Metastatic Breast Carcinoma in the Brain (tissue), 10 donors: ENCODE measurements around a stretch of chr3.

DNA sequence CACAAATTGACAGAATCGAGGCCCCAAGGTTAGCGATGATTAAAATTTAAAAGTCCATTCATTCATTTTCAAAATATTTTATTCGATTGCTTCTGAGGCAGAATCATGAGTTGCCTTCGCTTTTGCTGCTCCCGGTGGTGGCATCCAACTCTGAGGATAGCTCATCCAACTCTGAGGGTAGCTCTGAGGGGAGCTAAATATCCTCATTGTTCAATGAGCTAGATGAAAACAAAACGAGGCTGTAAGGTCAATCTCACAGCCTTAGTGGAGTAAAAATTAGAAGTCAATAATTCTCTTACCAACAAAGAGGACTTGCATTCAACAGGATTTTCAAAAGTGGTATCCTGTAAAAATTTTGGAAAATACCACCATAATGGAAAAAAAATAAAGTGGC lies 869 bp upstream of the CHL1 start:
- PRO-cap, 10 experiments = no peak in any of the 10 experiments

GRCh38 chr3:217310-217855 lies 20.8 kb downstream of the CHL1 start:
- PRO-cap, 10 experiments = no peak in any of the 10 experiments

DNA sequence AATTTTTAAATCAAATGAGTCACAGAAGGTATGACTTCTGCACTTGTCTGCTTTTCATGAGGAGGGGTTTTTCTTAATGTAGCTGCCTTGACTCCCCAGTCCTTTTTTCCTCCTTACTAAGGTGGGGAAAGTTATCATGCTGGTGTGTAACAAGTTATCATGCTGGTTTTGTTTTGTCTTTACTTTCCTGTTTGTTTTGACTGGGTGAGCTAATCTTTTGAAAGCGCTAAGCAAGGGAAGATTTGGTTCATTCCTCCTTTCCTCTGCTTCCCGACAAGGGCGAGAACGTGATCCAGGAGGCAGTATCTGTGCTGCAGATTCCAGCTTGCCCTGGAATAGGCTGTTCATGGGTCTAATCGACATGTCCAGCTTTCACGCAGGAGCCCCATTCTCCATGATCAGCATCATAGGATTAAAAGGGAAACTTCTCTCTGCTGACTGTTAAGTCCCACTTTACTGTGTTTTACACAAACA lies 152.0 kb downstream of the CHL1 start:
- PRO-cap, 10 experiments = no peak in any of the 10 experiments

GRCh38 chr3:376305-376603 lies 179.7 kb downstream of the CHL1 start:
- PRO-cap, 10 experiments = peak in 9 of 10 experiments; most common plus-strand start chr3:376515 (in 9)

DNA sequence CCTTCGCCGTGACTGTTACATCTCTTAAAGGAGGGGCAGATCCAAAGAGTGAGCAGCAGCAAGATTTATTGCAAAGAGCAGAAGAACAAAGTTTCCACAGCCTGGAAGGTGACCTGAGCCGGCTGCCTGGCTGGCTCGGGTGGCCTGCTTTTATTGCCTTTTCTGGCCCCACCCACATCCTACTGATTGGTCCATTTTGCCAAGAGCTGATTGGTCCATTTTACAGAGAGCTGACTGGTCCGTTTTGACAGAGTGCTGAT lies 338.9 kb downstream of the CHL1 start:
- PRO-cap, 10 experiments = no peak in any of the 10 experiments

- PRO-cap, 10 experiments = no peak in any of the 10 experiments
Measured at GRCh38 chr3:536817-537219, 340.3 kb downstream of the CHL1 start.

DNA sequence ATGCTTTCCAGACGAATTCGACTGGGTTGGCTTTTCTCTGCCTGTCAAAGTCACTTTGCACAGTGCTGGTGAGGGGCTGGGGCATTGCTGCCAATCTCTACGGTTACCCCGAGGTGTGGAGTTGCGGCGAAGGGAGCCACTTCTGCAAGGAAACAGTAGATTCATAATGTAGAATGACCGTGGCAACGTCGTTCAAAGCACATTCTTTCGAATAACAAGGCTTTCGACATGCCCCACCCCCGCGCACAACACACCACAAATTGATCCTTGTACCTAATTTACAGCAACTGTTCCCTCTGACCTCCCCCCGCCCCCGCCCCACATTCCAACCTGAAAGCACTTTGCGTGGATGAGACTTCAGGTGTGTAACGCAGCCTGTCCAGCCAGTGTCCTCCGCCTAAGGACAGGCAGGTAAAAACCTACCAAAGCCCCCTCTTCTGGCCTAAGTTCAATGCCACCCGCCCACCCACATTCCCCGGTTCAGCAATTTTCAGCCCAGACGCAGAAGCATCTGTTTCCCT lies 789 bp upstream of the CNTN4 start:
- PRO-cap, 10 experiments = no peak in any of the 10 experiments

- PRO-cap, 10 experiments = no peak in any of the 10 experiments
Measured at GRCh38 chr3:2287210-2287865, 188.7 kb downstream of the CNTN4 start.

GRCh38 chr3:3799547-3800632 lies 659 bp downstream of the LRRN1 start:
- PRO-cap, 10 experiments = peak in 6 of 10 experiments; most common plus-strand start chr3:3799769 (in 6); most common minus-strand start chr3:3799732 (in 4)

DNA sequence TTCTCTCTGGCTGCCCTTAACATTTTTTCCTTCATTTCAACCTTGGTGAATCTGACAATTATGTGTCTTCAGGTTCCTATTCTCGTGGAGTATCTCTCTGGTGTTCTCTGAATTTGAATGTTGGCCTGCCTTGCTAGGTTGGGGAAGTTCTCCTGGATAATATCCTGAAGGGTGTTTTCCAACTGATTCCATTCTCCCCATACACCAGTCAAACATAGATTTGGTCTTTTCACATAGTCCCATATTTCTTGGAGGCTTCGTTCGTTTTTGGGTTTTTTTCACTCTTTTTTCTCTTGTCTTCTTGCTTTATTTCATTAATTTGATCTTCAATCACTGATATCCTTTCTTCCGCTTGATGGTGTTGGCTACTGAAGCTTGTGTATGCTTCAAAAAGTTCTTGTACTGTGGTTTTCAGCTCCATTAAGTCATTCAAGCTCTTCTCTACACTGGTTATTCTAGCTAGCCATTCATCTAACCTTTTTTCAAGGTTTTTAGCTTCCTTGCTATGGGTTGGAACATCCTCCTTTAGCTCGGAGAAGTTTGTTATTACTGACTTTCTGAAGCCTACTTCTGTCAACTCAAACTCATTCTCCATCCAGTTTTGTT lies 58.4 kb upstream of the SETMAR start:
- PRO-cap, 10 experiments = no peak in any of the 10 experiments

DNA sequence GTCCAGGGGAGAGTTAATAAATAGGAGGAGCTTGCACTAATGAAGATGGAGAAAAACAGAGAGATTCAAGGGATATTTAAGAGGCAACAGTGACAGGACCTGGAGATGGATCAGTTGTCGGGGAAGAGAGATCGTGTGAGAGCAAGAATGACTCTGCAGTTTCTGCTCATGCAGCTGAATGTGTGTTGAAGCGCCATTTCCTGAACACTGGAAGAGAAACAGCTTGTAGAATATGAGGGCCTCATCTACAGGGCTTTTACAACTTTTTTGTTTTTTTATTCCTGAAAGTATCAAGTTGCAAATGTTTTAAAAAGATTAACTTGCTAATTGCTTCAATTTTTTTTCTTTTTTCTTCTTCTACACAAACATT lies 37.4 kb downstream of the SETMAR start:
- PRO-cap, 10 experiments = no peak in any of the 10 experiments

DNA sequence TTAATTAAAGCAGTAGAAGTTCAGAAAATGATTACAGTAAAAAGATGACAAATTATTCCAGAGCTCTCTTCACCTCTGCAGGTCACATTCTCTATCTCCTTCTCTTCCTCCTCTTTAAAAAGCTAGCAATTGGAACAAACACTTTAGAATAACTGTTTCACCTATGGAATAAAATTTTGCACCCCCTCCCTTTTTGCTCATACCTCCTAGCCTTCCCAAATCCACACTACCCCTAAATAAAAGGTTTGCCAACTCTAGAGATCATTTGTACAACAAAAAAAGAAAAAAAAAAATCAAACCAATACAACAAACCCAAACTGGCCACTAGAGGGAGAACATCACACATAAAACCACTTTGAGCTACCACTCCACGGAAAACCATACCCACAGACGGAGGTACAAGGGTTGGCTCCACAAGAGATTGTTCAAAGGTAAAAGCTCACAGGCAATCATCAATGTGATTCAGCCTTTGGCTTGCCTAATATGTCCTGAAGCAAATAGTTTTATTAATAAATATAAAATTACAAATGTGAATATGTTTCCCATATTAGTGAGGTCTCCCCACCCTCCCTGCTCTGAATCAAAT lies 47.6 kb downstream of the SETMAR start:
- PRO-cap, 10 experiments = peak in 1 of 10 experiments; most common plus-strand start position 366 of the sequence (in 1)

DNA sequence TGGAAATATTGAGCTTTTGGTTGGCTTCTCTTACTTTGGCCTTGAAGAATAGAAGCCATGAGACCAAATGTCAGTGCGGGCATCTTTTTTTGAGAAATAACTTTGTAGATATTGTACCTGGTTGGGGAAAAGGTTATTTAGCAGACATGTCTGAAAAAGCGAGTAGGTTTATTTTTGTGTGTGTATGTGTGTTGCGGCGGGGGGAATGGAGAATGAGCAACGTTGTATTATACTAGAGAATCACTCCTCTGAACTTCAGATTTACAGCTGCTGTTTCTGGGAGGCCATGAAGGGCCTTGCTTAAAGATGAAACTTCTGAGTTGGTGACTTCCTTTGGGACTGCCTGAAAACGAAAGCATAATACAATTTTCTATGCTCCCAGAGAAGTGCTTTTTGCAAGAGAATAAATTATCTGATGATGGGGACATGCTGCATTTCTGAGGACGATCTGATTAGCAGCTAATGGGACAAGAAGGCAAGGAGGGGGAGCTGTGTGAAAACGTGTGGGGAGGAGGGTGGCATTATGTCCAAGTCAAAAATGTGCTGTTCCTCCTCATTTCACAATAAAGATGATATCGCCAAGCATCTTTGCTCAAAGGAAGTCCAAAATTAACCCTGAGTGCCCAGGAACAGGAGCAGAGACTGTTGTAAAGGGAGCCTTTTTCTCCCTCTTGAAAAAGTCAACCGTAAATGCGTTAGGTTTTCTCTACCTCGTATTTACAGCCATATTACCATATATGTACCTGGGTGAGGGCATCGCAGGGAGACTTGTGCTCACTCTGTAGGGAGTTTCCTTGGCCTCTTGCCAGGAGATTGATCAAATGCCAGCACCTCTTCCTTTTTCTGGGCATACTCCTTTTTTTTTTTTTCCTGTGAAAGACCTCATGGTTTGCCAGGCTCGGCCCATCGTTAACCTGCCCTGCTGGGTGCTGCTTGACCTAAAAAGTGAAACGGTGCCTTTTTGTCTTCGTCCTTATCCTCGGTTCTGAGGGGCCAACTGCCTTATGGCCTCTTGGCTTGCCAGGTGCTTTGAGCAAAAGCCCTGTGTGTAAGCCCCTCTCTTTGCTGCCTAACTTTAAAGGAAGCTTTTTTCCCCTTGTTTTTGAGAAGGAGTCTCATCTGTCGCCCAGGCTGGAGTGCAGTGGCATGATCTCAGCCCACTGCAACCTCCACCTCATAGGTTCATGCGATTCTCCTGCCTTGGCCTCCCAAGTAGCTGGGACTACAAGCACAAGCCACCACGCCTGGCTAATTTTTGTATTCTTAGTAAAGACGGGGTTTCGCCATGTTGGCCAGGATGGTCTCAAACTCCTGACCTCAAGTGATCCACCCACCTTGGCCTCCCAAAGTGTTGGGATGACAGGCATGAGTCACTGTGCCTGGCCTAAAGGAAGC lies 11.5 kb downstream of the ITPR1 start:
- PRO-cap, 10 experiments = no peak in any of the 10 experiments

- PRO-cap, 10 experiments = no peak in any of the 10 experiments
Measured at GRCh38 chr3:4550537-4551209, 57.5 kb downstream of the ITPR1 start.

GRCh38 chr3:4723938-4724855 lies 231.0 kb downstream of the ITPR1 start:
- PRO-cap, 10 experiments = peak in 2 of 10 experiments; most common minus-strand start chr3:4724207 (in 2)

DNA sequence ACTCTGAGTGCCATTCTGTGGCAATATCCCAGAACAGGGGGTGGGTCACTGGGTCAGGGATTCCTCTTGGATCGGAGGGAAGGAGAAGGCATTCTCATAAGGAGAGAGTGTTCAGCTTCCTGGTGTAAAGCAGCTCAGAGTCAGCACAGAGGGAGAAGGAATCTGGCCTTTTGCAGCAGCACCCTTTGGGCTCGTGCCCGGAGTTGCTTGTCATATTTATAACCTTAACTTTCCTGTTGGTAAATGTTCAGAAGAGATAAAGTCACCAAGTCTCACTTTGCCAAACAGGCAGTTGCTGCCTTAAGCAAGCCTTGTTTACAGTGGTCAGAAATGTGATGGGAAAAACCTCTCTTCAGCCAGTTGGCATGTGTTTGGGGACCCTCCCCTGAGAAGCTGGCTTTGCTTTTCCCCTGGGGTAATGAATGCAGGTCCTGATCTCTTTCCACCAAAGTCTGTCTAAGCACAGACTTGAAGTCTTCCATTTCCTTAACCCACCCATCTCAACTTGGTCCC lies 207.0 kb upstream of the BHLHE40 start:
- PRO-cap, 10 experiments = peak in 5 of 10 experiments; most common plus-strand start position 242 of the sequence (in 2); most common minus-strand start position 187 of the sequence (in 4)

DNA sequence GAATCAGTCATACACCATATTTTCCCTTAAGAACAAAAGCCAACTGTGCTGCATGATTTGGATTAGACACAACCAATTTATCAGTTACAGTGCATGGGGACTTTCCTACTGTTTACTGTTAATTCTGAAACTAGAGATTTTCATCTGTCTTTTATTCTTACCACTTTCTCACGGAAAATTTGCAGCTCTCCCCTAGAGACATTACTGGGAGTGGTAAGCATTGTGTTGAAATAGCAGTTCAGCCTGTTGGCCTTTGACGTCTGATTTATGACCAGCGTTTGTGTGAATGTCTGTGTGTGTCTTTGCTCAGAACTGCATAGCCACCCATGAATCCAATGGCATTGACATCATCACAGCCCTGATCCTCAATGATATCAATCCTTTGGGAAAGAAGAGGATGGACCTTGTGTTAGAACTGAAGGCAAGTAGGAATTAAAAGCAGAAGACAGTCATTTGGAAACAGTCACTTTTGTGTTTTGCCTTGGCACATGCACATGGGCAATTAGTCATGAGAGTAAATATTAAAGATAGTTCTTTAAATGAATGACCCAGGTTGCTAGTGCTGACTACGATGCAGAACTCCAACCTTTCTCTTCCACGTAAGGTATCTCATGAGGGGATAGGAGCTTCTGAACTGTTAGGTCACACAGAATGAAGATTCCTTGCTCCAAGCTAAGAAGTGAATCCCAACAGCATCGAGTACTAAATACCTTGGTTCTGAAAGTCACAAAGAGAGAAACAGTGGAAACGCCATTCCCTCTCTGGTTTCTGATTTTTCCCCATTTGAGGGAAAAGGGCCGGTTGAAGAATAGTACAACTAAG lies 202.1 kb upstream of the BHLHE40 start:
- PRO-cap, 10 experiments = peak in 2 of 10 experiments; most common plus-strand start position 565 of the sequence (in 1); most common minus-strand start position 114 of the sequence (in 1)

- PRO-cap, 10 experiments = peak in 3 of 10 experiments; most common plus-strand start chr3:4887174 (in 1); most common minus-strand start chr3:4887311 (in 3)
Measured at GRCh38 chr3:4886925-4887700, 92.1 kb upstream of the BHLHE40 start.

GRCh38 chr3:4899653-4900365 lies 79.4 kb upstream of the BHLHE40 start:
- PRO-cap, 10 experiments = no peak in any of the 10 experiments

DNA sequence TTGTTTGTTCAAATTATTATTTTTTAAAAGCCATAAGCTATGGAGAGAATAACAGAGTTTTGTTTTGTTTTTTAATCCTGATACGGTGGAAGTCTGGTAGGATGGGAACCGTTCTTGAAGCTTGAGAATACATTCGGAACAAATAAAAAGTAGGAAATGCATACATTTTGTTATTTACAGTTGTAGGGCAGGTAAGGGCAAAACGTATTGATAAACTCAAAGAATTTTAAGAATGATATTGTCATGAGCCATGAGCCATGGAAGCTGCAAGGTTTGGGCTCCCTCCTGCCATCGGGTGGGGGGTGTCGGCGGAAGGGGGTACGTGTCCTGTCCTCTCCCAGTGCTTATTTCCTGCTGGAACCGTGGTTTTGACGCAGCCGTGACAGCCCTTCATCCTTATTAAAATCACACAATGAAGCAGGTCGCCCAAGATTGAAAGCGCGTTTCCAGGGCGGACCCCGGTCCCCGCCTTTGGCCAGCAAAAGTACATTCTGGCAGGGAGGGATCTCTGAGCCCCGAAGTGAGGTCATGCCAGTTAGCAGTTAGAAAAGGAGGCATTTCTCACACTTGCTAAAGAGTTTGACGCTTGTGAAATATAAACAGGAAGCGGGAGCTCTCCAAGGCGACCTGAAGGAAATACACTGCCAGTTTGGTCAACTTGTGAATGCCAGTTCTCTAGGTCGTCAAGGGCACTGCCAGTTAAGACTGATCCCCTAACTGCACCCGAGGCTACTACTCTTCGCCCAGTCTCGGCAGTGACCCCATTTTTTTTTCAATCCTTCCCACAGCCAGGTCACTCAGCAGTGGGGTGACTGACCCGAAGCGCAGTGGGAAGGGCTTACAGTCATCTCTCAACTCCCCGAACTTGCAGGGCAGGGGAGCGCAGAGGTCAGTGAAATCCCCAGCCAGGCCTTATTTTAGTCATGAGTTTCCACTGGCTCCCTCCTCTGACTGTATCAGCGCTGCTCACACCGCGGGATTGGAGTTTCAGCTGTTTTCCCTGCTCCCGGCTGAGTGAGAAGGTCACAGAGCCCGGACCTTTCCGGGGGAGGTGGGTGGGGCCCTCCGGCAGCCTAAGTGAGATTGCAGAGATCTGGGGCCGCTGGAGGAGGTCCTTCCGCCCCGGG lies 2.2 kb upstream of the BHLHE40 start:
- PRO-cap, 10 experiments = peak in 10 of 10 experiments; most common plus-strand start position 1,080 of the sequence (in 8); most common minus-strand start position 1,012 of the sequence (in 9)